Jejunum (tissue), 1 donor: ENCODE measurements around the gene YBX1.

DNA sequence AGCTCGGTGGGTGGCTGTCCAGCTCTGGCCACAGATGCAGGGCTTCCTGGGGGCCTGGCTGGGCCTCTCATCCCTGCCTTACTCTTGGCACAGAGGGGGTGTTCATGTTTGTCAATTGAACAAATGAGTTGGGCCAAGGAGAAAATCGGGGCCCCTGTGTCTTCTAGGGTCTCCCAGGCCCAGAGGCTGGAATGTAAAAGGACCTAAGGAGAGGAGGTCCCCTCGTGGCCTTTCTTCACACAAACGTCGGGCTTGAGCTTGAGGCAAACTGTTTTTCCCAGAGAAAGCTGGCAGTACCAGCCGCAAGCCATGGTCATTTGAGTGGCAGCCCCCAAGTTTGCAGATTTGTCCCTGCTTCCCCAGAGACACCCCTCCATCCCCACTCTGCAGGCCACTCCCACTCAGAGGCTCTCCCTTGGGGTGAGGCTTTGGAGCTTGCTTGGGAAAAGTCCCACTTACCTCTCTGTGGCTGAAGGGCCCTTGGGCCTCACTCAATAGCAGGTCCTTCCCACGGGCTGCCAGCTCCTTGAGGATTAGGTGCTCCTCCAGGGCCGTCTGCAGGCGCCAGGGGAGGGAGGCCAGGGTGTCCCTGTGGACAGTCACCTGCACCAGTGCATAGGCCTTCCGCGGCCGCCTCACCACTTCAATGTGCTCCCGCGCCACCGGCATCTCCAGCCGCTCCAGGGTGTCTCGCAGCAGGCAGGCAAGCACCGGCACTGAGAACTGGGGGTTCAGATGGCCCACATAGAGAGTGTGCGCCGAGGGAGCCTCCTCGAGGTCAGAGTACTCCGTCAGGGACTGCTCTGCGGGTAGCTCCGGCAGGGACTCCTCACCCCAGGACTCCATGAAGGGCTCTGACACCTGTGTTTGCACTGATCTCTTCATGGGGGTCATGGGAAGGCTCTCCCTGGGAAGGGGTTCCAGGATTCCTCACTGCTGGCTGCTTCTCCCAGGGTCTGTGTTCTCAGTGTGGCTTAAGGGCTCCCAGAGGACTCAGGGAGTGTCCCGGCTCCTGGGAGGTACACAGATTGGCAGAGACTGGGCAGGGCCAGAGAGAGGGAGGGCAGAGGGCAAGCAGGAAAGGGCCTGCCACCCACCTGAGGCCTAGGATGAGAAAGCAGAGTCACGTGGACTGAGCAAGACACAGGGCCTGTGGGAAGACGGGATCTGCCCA lies 1.4 kb downstream of the SLFNL1 start:
- PRO-cap, result no peak

DNA sequence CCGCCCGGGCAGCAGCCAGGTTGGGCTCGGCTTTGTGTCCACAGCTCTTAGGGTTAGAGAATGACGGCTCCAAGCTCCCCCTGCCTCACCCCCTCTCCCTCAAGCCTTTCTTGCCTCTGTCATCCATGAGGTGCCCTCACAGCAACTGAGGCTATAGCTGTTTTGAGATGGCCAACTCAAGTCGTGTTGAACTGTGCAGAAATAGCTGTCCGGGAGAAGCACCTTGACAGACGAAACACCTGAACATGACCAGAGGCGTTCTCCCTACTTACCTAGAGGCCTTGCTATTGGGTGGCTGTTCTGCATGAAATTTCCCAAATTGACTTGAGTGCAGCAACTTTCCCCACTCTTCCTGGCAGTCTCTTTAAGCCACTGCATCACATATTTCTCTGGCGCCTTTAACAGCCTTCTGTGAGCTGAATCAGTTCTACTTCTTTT lies 1.1 kb upstream of the SLFNL1 start:
- PRO-cap, result no peak

DNA sequence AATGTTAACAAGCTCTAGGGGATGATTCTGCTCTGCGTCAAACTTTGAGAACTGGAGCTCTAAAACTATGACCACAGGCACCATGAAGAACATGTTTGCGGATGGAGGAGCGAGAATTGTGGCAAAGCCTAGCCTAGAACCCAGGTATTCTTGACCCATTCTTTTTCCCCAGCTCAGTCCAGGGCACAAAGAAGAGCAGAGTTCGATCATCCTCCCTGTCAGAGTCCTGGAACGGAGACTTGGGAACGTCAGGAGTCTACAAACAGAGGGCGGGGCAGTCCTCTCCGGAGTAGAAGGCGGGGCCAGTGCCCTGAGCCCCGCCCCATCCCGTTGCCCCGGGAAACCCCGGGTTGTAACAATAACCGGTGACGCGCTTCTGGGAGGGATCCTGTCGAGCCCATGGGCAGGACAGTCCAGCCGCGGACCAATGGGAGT lies 118.7 kb upstream of the SCMH1 start:
- PRO-cap, result no peak

- PRO-cap, result no peak
Observed at GRCh38 chr1:41383237-41383632, 101.2 kb downstream of the EDN2 start.

- PRO-cap, result no peak
Observed at GRCh38 chr1:41387638-41388148, 96.8 kb downstream of the EDN2 start.

DNA sequence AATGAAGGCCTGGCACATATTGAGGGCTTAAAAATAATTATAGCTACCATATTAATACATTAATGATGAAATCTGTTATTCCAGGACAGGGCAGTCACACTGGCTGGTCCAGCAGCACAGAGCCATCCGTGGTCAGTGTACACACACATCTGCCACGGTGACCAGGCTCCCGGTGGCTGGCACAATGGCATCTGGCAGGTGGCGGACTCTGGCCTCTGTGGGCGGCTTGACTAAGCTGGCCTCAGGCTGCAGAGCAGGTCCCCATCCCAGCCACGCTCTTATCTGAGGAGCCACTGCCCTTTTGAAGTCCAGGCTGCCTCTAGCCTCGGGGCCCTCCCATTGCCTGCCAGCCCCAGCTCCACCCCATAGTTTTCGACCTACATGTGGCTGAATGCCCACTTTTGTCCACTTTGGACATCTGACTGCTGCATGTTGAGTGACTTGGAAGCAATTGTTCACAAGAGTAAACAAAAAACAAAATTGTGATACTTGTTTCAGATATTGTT lies 29.9 kb upstream of the EDN2 start:
- PRO-cap, result unidirectional peak, minus-strand start at position 159 of the sequence; unidirectional peak, minus-strand start at position 280 of the sequence

GRCh38 chr1:41581431-41582353 lies 97.2 kb upstream of the EDN2 start:
- PRO-cap, result no peak

DNA sequence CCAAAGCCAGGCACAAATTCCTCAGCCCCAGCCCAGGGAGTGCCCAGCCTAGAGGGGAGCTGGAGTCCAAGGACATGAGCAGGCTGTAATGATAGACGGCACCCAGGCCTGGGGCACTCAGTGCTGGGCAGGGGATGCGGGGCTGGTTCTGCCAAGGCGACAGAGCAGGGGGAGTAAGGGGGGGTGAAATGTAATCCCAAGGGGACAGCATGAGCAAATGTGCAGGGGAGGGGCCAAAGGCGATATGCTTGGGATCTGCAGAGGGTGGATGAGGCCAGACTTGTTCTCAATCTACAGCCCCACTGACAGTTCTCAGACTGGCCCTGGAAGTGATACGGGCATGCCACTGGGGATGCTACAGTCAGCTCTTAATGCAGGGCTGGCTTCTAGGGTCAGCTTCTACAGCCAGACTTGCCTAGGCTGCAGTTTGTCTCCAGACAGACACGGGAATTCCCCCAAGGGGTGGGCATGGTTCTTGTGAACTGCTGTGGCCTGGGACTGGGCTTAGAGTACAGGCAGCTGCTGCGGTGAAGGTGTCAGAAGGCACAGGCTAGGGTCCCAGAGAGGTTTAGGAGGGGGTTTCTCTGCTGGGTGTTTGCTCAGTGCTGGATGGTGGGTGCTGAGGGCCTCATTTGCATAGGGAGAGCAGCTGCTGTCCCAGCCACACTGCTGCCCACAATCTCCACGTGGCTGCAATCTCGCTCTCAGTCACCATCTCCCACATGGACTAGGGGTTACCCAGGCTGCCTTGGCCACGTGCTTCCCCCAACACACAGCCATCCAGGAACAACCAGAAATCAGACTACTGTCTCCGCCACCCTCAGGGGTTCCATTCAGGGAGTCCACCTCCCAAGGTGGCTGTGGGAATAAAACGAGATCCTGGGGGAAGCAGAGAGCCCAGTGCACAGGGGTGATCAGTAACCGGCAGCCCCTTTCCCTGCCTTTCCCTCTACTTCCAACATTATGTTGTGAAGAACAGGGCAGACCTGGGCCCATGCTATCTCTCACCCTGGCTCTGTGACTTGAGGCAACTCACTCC lies 190.1 kb downstream of the HIVEP3 start:
- PRO-cap, result no peak

DNA sequence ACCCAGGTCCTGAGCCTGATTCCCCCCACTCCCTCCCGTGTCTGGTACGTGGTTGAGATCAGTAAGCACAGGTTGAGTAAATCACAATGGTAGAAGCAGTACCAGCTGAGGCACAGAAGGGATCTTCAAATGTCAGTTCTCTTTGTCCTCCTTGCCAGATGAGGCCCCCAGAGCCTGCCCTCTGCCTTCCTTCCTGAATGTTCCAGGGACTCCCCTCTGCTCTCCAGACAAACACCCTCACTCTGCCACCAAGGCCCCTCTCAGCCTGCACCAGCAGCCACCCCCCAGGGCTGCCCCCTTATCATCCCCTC lies 112.8 kb downstream of the HIVEP3 start:
- PRO-cap, result no peak

DNA sequence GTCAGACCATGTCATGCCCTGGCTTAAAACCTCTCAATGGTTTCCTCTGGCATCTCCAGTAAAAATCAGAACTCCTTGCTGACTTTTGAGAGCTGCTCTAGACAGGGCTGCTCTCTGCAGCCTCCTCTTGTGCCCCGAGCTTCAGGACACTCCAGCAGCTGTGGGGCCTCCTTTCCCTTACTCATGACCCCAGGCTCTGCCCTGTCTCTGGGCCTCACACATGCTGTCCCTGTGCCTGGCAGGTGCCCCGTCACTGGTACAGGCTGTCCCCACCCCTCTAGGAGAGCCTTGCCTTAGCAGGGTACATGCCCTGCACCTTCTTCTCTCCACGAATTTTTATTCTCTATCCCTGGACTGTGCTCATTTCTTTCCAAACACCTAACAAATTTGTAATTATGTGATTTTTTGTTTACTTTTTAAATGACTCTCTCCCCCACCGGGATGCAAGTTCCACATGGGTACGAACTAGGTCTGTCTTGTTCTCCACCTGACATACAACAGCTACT lies 43.2 kb downstream of the HIVEP3 start:
- PRO-cap, result no peak

- PRO-cap, result no peak
Observed at GRCh38 chr1:41890755-41891909, 27.6 kb downstream of the HIVEP3 start.

- PRO-cap, result no peak
Observed at GRCh38 chr1:41955287-41956094, 36.8 kb upstream of the HIVEP3 start.

DNA sequence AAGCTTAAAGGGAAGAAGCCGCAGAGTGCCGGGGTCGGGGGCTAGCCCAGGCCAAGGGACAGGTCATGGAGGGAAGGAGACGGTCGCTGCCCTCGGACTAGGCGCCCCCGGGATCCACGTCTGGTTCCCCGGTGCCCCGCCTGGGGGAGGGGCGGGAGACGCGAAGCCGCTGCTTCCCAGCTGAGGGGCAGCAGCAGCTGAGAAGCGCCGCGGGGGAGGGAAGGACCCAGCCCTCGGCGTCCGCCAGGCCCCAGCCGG lies 471 bp downstream of the FOXJ3 start:
- PRO-cap, result no peak

- PRO-cap, result no peak
Observed at GRCh38 chr1:42463590-42464602, 810 bp downstream of the CCDC30 start.

DNA sequence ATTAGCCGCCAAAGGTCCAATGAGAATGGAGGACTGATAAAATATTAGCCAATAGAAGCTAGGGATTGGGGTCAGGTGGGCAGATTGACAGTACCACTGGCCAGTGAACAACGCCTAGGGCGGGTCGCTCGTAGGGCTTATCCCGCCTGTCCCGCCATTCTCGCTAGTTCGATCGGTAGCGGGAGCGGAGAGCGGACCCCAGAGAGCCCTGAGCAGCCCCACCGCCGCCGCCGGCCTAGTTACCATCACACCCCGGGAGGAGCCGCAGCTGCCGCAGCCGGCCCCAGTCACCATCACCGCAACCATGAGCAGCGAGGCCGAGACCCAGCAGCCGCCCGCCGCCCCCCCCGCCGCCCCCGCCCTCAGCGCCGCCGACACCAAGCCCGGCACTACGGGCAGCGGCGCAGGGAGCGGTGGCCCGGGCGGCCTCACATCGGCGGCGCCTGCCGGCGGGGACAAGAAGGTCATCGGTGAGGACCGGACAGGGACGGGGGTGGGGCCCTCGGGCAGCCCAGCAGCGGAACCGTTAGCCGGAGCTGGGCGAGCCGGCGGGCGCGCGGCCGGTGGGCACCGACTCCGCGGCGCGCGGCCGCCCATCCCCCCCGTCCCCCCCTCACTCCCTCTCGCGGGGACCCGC lies at the start of gene YBX1:
TSS of gene YBX1 (plus strand) at position 157 of the 637 bp plus-strand sequence.
- PRO-cap, result bidirectional peak, plus-strand start at position 157 of the sequence, minus-strand start outside the sequence

- PRO-cap, result no peak
Observed at GRCh38 chr1:42704276-42704665, 22.1 kb downstream of the YBX1 start.

DNA sequence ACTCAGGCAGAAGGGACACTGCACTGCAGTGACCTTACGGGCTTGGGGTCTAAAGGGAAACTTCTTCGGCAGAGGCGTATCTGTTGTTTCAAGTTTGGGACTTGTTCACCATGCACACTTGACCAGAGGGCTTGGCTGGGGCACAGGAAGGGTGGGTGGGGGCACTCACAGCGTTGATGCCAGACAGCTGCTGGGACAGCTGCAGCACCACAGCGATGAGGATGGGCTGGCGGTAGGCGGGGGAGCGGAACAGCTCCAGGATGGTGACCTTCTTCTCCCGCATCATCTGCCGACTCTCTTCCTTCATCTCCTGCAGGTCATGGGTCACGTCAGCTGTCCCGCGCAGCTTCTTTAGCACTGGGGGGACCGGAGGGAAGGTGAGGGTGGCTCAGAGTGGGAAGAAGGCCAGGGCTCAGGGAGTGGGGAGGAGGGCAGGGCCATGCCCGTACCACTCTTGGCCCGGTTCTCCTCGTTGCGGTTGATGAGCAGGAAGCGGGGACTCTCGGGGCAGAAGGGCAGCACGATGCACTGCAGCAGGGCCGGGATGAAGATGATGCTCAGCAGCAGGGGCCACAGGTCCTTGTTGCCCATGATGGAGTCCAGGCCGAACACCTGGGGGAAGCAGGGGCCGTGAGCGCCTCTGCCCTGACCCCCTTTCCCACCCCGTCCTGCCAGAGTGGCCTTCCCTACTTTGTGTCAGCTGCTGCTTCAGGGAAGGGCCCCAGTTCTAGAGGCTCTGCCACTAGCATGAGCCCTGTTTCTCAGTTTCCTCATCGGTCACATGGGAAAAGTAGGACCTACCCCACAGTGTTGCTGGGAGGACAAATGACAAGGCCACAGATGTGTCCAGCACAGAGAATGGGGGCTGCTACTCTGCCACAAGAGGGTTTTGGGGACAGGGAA lies 29.0 kb downstream of the SLC2A1 start:
- PRO-cap, result no peak

GRCh38 chr1:42945743-42946979 lies 12.5 kb downstream of the SLC2A1 start:
- PRO-cap, result no peak

DNA sequence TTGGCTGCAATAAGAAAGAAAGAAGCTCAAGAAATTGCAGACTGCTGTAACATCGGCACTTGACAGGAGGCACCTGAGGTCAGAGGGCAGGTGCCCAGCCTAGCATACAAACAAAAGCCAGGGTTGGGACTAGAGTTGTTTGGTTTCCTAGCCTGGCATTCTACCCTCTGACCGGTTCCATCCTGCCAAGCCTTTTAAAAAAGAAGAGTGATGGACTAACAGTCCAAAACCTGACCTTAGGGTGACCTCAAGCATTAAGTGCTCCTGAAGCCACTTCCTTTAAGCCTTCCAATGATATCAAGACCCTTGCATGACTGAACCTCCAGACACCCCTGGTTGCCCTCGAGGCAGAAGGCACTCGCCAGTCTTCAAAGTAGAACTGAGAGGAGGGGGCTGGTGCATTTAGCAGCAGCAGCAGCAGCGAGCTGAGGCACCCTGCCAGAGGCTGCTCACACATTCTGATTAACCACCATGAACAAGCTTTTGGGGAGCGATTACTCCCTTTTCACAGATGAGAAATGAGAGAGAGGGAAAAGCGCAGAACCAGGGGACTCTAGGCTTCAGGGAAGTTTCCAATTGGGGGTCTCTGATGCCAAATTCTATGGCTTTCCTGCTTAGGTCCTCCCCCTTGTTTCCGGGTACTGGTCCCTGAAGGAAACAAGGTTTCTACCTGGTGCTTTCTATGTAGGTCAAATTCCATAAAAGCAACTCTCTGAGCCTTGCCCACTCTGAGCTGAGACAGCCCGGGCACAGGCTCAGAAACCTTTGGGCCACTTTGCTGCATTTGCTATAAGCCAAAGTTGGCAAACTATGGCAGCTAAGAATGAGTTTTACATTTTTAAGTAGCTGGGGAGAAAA lies 9.2 kb downstream of the SLC2A1 start:
- PRO-cap, result no peak

DNA sequence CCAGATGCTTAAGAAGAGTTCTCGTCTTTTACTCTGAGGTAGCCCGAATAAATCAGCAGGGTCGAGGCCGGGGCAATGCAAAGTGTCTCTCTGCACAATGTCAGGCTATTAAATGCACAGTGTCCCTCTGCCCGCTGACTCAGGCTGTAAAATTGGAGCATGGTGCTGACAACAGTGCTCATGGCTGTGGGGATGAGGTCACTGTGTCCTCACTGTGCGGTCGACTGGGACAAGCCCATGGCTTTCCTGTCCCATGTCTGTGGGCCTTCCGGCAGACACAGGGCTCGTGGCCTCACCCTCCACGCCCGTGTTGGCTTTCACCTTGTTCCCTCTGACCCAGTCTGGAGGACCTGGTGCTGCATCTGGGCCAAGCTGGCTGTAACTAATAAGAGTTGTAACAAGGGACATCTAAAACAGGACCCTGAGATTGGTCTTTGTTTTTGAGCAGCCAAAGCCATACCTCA lies 14.7 kb upstream of the SLC2A1 start:
- PRO-cap, result no peak